Mesenchymal stem cell of the bone marrow (primary cell): ENCODE results near the genes DSC3 and SLC25A52.

DNA sequence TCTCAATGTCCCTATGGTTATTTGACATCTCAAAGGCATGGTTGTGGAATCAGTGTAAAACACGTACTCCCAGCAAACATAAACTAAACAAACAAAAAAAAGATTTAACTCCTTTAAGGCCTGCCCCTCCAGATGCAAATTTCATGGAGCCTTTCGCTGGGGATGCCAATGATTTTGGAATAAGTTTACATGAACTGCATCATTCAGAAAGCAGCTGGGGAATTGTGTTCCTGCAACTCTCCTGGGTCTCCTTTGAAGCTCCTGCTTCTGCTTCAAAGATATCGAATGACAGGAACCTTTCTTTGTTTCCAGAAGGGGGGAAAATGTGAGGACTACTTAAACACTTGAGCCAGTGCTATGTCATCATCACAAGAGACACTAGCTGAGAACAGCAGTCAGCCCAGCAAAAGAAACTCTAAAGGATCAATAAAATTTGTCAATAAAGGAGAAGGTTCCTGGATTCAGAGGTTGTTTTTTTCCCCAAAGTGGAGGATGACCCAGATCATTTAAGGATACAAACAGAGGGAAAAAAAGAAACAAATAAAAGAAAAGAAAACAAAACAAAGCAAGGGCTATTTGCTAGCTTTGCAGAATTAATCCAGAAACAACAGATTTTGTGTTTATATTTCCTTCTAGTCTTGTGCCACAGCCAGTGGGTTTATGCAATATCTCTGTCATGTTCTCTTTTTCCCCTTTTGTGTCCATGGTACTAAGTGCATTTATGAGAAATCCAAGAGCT, 463.8 kb downstream of the CDH2 start:
- CAGE, long polyA plus RNA, result no peak

DNA sequence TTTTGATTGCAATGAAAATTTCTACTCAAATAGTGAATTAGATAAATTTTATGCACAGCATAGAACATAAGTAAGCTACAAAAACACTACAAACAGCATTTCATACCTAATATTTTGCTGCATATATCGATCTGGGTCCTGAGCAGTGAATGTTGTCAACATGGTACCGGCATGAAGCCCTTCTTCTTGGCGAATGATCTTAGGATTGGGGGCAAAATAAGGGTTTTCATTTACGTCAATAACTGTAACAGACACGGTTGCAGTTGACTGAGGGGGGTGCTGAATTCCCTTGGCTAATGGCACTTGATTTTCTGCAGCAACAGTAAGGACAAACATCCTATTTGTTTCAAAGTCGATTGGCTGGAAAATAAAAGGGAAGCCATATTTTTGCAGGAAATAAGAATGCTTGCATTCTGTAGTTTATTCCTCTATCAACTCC, 186.9 kb downstream of the CDH2 start:
- CAGE, long polyA plus RNA, result no peak

DNA sequence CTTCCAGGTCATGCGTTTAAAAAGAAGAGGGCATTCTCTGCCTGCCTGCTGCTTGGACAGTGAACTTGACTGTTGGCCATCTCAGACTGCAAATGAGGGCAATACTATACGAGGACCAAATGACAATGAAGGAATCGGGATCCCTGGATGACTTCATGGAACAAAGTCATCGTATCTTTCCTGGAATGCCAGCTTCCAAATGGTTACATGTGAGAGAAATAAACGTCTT, 57.2 kb downstream of the CDH2 start:
- CAGE, long polyA plus RNA, result no peak

GRCh38 chr18:28422280-28422785, 245.4 kb upstream of the CDH2 start:
- CAGE, long polyA plus RNA, result no peak

DNA sequence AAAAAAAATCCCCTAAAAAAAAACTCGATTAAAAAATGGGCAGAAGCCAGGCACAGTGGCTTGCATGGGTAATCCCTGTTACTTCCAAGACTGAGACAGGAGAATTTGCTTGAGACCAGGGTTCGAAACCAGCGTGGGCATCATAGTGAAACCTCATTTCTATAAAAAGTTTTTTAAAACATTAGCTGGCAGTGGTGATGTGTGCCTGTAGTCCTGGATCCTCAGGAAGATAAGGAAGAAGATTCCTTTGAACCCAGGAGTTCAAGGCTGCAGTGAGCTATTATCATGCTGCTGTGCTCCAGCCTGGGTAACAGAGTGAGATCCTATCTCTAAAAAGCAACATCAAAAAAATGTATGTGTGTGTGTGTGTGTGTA, 1417.5 kb upstream of the CDH2 start:
- CAGE, long polyA plus RNA, result no peak

- CAGE, long polyA plus RNA, result no peak
These were observed at the start of gene DSC3 for GRCh38 chr18:31042035-31043504. Gene DSC3 (minus strand): TSS chr18:31042742.

DNA sequence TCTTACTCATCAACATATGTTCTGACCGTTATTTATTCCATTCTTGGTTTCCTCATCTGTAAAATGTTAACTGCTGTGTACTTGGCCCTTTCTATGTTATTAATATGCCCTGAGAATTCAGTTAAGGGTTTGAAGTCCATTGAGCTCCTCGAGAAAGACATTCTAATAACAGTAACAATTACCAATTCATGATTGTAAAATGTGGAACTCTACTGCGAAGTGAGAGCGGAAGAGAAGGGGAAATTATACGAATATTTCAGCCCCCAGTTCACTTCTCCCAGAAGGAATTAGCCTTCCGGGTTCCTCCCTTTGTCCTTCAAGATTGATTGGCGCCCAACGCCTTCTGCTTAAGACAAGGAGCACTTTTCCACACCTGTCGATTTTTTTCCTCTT, 1.8 kb downstream of the DSC2 start:
- CAGE, long polyA plus RNA, result no peak

DNA sequence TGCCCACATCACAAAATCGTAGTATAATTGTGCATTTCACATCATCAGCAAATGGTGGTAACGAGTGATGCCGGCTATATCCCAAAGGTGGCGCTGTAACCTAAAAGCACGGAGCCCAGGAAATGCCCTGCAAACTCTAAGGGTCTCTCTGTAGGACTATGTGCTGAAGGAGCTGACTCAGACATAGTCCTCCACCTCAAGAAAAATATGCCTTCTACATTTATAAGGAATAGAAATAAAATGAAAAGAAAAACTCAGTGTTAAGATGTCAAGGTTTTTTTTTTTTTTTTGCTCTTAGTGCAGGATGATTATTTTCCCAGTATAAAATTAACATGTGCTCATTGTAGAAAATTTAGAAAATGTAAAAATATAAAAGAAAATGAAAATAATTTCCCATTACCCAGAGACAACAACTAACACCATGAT, 23.0 kb upstream of the DSG3 start:
- CAGE, long polyA plus RNA, result no peak

- CAGE, long polyA plus RNA, result no peak
These were observed at the start of gene SLC25A52 for GRCh38 chr18:31760703-31761084. Gene SLC25A52 (minus strand): TSS chr18:31760880.

DNA sequence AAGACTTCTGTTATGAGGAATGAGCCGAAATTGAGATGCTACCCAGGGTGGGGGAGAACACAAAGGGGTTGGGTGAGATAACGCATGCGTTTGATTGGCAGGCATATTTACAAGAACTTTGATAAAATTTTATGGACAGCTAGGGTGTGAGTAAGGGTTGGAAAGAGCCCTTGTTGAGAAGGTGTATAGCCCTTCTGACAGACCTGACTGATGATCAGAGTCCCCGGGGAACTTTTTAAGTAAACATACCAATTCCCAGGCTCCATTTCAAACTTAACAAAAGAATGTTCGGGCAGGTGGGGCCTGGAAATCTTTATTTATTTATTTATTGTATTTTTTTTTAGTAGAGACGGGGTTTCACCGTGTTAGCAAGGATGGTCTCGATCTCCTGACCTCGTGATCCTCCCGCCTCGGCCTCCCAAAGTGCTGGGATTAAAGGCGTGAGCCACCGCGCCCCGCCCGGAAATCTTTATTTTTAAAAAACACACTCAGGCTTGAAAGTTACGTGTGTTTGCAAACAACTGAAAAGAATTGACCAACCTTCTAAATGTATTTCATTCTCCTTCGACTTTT, 2.0 kb downstream of the RNF138 start:
- CAGE, long polyA plus RNA, result no peak

DNA sequence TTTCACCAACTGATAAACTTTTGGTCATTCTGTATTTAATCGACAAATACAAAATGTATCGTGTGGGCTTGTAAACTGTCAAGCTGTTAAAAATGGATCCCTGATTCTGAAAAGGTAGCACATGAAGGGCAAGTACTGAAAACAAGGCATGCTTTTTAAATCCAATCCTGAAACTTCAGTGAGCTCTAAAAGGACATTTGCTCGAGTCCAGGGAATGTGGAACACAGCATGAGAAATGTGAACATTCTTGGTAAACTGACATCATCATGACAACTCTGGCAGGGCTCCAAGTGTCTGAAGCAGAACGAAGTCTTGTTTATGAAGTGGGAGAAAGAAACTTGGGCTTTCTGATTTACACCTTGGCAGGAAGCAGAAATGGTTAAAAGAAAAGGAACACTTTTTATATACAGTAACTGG, 121.0 kb downstream of the GAREM1 start:
- CAGE, long polyA plus RNA, result no peak

DNA sequence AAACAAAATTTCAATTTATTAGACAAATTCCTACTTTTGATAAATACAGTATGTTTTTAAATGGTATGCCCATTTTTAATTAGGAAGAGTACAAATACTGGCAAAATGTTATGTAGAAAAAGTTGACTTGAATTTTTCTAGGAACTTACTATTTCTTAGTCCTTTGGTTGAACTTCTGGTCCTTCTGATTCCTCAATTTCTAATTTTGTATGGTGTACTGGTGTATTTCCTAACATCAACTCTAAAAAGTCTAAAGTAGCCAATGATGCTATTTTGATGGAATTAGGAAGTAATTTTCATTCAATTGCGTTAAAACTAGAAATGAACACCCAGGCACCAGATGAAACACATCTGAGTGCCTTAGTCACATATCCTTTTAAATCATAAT, 119.8 kb downstream of the GAREM1 start:
- CAGE, long polyA plus RNA, result no peak

GRCh38 chr18:32737702-32738109, 35.1 kb downstream of the KLHL14 start:
- CAGE, long polyA plus RNA, result no peak

GRCh38 chr18:34817881-34818566, 107.9 kb downstream of the DTNA start:
- CAGE, long polyA plus RNA, result no peak

DNA sequence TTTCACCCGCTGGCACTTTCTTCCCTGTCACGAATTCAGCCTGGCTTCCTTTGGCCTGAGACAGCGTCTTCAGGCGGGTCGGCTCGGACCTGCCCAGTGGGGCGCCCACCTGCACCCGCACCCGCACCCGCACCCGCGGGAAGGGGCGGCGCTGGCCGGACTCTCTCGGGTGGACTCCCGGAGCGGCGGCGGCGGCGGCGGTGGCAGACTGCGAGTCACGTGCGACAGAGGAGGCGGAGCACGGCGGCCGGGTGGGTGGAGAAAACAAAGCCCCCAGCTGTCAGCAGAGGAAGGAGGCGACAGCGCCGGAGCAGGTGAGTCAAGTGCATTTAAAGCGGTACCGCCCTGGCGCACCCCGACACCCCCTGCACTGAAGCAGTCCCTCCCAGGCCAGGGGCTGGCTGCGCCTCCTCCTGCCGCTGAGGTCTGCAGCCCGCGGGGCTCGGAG, 64.4 kb upstream of the MAPRE2 start:
- CAGE, long polyA plus RNA, result no peak

DNA sequence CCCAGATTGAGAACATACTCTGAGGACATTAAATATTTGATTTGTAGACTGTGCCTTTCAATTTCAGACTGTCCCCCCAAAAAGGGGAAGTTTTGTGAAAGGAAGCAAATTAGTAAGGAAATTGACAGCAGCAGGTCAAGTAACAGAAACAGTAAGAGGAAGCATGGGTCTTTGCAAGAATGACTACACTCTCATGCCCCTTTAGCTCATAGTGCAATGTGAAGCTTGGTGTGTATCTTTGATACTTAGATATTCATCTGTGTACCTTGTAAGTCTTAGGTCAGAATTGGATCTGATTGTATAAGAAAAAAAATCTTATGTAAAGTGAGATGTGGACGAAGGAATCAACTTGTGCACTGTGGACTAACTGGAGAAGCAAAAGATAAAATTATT, 2.1 kb upstream of the MAPRE2 start:
- CAGE, long polyA plus RNA, result no peak

GRCh38 chr18:35075121-35075758, 34.0 kb downstream of the MAPRE2 start:
- CAGE, long polyA plus RNA, result no peak

DNA sequence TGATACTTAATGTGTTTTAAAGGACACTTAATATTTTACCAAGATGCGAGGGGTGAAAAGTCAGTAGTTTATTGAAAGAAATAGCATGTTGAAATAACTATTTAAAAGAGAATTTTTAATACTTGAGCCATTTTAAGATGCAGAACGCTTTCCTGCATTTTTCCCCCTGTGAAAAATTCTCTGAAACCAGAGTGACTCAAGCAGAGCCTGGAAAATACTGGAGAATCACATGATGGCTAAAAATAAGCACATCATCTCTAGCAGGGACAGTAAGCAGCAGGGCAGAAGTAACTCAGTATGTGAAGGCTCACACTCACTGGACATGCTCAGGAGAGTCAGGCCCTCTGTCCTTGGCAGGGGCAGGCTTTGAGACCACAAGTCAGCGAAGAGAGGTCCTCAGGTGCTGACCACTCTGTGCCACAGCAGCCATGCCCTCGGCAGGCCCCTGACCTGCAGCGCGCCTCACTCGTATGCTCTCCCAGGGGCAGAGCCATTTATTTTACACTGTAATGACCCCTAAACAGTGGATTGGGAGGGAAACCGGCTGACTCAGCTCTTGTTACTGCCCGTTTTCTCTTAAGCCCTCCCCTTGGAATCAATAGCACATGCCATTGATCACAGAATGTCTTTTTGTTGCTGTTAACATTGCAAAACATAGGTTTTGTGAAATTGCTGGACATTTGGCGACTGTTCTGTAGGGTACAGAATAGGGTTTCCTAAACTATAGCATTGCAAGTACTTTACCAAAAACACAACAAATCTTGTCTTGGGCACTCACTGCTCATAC, 76.8 kb downstream of the MAPRE2 start:
- CAGE, long polyA plus RNA, result no peak

- CAGE, long polyA plus RNA, result no peak
These were observed 66.6 kb upstream of the ZNF397 start for GRCh38 chr18:35174134-35174708.

DNA sequence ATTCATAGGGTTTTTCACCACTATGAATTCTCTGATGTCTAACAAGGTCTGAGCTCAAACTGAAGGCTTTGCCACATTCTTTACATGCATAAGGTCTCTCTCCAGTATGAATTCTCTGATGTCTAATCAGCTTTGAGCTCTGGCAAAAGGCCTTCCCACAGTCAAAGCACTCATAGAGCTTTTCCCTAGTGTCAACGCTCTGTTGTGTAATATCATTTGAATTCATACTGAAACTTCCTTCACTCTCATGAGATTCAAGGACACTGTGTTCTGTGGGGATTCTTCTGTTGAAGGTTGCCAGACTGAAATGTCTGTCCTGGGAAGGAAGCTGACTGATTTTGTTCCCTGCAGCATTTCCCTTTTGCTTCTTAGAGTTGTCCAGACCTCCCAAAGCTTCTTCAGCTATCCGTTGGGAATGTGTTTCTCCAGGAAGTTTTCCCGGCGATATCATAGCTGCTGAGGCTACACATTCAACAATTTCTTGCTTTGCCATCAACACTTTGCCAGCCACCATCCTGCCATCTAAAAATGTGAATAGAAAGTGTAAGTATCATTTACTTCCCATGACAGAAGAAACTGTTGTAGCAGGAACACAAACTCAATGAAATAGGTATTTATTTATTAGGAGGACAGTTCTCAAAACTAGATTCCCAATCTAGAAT, 13.2 kb downstream of the ZNF397 start:
- CAGE, long polyA plus RNA, result no peak